Iris pigment epithelial cell (primary cell): ENCODE data around the genes SUN3 and UPP1.

DNA sequence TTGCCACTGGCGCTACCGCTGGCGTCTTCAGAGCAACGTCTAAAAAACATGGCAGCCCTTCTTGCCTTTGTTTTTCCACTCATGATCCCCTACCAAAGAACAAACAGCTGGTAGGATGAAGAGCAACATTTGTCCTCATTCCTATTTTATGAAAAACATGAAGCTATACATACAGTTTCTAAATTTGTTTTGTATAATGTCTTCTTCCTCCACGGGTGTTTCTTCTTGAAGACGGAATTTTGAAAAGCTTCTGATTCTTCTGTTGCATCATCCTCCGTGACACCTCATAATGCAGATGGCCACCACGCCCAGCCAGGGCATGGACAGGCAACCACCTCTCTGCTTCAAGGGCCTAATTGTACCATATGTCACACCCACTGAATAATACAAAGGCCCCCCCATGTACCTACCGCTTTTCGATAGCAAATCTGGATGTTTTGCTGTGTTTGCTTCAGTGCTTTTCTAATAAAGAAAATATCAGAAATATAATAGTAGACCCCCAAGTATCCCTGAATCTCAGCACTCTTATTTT is at the start of gene SUN3:
Gene SUN3 (minus strand): TSS at position 252 of the 532 bp plus-strand sequence.
- RRBS, result no CpG with 5 or more reads among the region's 10 CpGs

DNA sequence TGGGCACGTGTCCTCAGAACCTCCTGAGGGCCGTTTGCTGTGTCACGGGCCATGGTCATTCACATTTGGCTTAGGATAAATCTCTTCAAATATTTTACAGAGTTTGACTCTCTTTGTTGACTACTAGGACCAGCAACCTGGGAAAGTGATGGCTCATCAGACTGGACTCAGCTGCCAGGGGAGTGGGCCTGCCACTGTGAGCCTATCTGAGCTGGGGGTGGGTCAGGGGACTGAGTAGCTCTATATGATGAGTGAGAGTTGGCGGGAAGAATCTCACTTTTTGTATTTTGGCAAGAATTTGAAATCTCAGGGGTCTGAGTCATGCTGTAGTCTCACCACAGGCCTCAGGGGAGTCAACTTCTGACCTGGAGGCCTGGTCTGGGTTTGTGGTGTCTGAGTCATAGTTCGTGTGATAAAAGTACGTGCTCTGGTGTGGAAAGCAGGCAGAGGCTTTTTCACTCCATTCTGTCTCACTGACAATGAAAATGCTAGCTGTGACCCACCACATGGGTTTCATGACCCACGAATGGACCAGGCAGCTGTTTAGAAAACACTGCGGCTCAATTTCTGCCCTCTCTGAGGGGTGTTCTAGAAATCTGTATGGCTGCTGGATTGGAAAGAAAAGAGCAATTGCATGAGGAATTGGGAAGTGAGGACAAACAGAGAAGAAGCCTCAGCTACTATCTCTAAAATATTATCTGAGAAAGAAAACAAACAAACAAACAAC is 4.1 kb upstream of the UPP1 start:
- RRBS, result no CpG with 5 or more reads among the region's 8 CpGs

GRCh38 chr7:48088934-48089415 is at the start of gene UPP1:
TSS of gene UPP1 (plus strand) at chr7:48089265.
- RRBS, result 2% methylated on average over 29 of the region's 44 CpGs

- RRBS, result no CpG with 5 or more reads among the region's 3 CpGs
Observed at GRCh38 chr7:50067939-50068547, 25.0 kb downstream of the ZPBP start.

- RRBS, result no CpG with 5 or more reads among the region's 8 CpGs
Observed at GRCh38 chr7:50342567-50343140, 38.1 kb downstream of the IKZF1 start.

DNA sequence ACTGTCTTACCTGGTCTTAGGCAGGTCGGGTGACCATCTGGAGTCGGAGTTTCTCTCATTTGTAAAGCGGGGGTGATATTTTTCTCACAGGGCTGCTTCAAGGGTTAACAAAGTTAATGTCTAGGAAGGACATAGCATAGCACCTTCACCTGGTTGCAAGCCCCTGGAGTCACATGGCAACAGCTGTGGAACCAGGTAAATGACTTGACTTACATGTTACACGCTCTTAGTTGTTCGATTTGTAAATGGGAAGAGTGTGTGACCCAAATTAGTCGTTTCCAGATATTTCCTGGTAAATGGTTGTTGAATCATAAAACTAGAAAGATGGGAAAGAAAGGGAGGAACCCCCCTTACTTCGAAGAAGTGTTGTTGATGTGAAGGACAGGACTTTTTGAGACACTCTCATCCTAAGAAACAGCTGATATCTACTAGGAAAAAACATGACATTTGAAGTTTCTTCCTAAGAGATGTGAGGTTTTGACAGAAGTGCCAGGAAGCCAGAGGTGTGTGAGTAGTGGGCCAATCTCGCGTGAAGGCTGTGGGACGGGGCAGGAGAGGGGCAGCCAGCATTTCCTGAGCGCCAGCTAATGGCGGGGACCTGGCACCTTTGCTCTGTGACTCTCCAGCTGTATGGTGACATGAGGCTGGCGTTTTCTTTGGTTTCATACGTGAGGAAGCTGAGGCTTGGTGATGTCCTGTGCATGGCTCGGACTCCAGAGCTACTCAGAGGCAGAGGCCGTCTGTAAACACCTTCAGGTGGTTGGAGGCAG is 53.5 kb downstream of the IKZF1 start:
- RRBS, result no CpG with 5 or more reads among the region's 16 CpGs

DNA sequence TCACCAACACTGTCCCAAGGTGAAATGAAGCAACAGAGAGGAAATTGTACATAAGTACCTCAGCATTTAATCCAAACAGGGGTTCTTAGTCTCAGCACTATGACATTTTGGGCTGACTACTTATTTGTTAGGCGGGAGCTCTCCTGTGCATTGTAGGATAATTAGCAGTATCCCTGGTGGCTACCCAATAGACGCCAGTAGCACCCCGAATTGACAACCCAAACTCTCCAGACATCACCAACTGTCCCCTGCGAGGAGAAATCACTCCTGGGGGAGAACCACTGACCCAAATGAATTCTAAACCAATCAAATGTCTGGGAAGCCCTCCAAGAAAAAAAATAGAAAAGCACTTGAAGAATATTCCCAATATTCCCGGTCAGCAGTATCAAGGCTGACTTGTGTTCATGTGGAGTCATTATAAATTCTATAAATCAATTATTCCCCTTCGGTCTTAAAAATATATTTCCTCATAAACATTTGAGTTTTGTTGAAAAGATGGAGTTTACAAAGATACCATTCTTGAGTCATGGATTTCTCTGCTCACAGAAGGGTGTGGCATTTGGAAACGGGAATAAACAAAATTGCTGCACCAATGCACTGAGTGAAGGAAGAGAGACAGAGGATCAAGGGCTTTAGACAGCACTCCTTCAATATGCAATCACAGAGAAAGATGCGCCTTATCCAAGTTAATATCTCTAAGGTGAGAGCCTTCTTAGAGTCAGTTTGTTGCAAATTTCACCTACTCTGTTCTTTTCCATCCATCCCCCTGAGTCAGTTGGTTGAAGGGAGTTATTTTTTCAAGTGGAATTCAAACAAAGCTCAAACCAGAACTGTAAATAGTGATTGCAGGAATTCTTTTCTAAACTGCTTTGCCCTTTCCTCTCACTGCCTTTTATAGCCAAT is 47.7 kb downstream of the FIGNL1 start:
- RRBS, result no CpG with 5 or more reads among the region's 8 CpGs

GRCh38 chr7:50614715-50615100 is 49.5 kb upstream of the DDC start:
- RRBS, result no CpG with 5 or more reads among the region's 11 CpGs

DNA sequence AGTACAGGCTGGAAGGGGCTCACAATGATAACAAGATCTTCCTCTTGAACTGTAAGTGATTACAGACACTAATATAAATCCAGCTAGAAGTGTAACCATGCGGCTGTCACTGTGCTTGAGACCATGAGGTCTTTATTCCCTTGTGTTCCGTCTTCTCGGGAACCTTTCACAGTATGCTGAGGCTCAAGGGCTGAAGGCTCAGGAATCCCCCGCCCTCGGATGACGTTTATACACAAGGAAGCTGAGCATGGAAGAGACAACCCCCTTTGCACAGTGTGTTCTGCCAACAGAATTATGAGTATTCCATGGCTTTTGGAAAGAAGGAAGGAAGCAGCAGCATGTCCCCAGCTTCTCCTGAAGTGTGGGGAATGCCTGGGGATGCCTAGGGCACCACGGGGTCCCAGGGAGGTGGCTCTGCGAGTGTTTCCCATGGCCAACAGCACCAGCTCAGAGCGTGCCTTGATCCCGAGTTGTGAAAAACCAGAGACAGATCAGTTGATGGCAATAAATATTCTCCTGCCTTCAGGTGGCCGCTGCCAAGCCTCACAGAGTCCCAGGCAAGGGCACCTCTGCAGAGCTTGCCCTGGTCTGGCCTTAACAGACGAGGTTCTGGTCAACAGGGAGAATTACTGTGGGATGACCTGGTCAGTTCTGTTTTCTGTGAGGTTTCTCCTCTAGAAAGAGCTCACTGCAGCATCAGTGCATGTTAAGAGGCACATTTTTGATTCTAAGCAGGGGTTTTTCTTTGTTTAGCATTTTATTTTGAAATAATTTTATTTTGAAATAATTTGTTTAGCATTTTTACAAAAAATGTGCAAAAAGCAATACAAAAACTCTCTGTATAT is 88.9 kb upstream of the DDC start:
- RRBS, result no CpG with 5 or more reads among the region's 12 CpGs

GRCh38 chr7:50659910-50660616 is 94.9 kb upstream of the DDC start:
- RRBS, result no CpG with 5 or more reads among the region's 23 CpGs

- RRBS, result no CpG with 5 or more reads among the region's 9 CpGs
Observed at GRCh38 chr7:50723969-50724418, 58.7 kb downstream of the GRB10 start.

GRCh38 chr7:50725692-50726374 is 56.9 kb downstream of the GRB10 start:
- RRBS, result no CpG with 5 or more reads among the region's 7 CpGs

DNA sequence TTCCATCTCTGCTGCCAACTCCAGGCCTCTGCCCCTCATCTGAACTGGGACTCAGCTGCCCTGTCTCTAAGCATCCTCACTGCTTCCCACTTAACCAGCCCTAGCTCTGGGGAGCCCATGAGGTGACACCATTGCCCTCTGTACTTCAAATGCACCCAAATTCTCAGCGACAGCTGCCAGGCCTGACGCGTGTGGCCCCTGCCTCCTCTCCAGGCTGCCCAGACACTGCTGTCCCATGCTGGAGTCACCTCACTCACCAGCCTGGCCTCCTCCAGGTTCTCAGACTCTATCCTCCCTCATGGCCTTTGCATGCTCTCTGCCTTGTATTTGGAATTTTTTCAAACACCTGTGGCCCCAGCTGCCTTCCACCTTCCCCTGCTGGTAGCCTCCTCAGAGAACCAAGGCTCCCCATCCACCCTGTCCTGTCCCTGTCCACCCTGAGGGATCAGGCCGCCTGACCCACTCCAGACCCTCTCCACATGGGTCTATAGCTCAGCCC is 18.9 kb downstream of the GRB10 start:
- RRBS, result no CpG with 5 or more reads among the region's 4 CpGs

DNA sequence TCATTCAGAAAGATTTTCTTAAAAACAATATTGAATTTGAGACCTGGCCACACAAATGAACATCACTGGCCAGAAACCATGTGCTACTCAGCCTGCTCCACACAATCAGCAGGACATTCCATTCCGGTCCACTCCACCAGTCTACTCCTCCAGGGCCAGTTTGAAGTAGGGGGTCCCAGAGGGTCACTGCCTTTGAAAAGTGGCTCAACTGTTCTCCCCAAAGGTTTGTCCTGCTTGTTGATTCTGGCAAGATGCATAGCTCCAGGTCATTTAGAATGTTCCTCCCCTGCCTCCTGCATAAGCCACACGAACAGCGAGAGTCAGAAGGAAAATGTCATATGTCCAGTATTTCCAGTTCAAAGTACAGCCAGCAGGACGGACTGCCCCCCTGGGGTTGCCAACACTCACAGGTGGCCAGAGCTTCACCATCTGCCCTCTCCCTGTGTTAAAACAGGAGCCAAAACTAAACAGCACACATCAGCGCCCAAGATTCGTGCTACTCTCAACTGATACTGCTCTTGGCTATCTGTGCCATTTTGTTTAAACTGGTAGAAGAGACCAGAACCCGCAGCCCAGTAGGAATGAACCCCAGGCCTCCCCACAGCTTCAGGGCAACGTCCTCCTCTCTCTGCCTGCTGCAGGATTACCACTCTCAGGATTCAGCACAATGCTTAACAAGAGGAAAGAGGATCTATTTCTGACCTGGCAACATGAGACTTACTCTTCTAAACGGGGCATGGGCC is 11.4 kb downstream of the GRB10 start:
- RRBS, result no CpG with 5 or more reads among the region's 9 CpGs

GRCh38 chr7:51121806-51122626 is 194.6 kb downstream of the COBL start:
- RRBS, result no CpG with 5 or more reads among the region's 12 CpGs

DNA sequence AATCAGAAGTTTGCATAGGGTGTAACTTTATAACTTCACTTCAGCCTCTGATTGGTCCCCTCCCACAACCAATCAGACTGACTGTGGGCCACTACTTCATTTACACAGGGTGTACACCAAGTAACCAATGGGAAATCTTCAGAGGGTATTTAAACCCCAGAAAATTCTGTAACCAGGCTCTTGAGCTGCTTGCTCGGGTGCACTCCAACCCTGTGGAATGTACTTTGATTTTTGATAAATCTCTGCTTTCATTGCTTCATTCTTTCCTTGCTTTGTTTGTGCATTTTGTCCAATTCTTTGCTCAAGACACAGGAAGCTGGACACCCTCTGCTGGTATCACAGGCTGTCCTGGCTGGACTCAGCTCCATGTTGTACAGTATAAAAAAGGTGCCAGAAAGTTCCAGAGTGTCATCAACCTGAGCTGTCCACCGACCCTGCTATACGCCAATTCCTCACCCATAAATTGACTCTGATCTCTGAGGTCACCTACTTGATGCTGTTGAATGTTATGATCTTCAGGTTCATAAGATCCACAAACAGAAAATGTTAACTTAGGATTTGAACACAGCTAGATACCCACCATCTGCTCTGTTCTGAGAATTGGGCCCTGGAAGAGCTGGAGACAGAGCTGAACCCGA is 74.3 kb downstream of the COBL start:
- RRBS, result no CpG with 5 or more reads among the region's 4 CpGs

- RRBS, result no CpG with 5 or more reads among the region's 1 CpG
Observed at GRCh38 chr7:51246102-51246483, 70.5 kb downstream of the COBL start.

- RRBS, result no CpG with 5 or more reads among the region's 14 CpGs
Observed at GRCh38 chr7:51317332-51317682, 698 bp upstream of the COBL start.

- RRBS, result no CpG with 5 or more reads among the region's 3 CpGs
Observed at GRCh38 chr7:51327521-51327865, 10.9 kb upstream of the COBL start.

- RRBS, result 17% methylated on average over 21 of the region's 44 CpGs
Observed at GRCh38 chr7:53218812-53219592, 183.6 kb downstream of the POM121L12 start.